Measurements from ENCODE around the genes CEBPE and RNF212B.

GRCh38 chr14:21917960-21918253 lies 244.3 kb upstream of the OR4E1 start:
- PRO-cap, result no peak

GRCh38 chr14:22433034-22433566 lies 155.9 kb downstream of the DAD1 start:
- PRO-cap, result no peak

DNA sequence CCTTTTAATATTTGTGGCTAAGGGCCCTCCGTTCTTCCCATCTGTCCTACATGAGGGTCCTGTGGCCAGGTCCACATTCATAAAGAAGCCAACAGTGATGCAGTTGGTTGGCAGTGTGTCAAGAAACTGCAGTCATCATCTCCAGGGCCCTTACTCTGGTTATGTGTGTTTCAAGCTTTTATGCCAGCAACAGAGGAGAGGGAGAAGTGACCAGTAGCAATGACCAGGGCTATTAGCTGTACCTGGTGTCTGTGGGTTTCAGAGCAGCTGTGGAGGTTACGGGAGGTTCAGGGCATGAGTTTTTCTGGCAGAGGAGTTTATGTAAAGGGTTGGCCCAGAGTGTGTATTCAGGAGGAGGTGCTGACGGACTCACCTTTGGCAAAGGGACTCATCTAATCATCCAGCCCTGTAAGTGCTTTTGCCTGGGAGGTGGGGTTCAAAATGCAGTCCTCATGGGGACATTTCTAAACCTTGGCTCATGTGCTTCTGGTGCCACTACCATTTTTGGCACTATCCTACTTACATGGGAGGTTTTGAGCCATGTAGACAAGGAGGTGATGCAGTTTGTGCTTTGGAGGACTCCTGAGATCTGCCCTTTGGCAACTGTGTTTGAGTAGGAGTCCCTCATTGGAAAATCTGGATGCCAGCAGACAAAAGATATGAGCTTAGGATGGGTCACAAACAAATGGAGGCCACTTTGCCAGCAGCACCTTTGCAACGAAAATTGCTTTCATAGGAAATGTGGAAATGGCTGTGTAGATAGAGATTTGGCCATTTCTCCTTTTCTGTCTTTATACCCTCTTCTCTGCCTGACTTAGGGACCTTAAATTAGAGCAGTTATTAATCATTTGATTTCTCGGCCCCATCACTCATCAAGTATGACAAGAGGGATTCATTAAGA lies 95.2 kb downstream of the DAD1 start:
- PRO-cap, result no peak

DNA sequence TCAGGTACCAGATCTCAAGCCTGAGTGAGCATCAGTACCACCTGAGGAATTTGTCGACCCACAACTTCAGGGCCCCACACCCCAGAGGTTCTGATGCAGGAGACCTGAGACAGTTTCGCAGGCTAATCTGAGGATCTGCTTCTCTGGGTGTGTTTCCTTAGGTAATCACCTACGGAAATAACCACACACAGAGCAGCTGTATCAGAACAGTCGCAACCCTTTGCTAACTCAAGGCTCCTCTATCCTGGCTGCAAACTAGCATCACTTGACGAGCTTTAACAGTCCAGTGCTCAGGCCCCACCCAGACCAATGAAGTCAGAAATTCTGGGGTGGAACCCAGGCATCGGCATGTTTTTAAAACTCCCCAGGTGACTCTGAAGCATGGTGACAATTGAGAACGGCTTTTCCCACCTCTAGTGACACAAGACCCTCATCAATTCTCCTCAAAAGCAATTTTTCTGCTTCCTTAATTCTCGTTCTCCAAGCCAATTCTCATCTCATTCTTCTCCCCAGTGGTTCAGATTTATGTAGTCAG lies 20.7 kb downstream of the SLC7A7 start:
- PRO-cap, result no peak

DNA sequence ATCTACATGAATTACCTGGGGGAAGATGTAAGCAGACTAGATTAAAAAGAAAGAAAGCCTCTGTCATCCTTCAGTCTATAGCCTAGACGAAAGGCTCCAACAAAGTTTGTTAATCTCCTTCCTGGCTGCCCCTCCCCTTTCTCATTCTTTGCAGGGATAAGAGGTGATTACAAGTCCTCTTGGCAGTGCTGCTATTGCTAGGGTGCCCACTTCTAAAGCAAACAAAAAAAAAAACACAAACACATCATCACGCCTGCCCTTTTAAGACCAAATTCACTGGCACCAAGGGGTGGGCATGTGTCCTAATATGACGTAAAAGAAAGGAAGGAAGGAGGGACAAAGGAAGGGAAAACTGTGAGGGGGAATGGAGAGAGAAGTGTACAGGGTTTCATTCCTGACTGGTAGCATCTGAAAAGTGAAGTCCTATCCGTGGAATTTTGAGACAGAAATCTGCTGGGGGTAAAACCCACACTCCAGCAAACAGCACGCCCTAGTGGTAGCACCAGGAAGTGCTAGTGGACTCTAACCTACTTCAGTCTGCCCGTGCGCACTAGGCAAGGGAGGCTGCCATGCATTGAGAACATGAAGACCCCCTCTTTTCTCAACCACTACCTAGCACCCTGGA lies 2.7 kb upstream of the SLC7A7 start:
- PRO-cap, result no peak

GRCh38 chr14:22823138-22823920 lies 6.4 kb upstream of the MRPL52 start:
- PRO-cap, result no peak

- PRO-cap, result no peak
Observed at GRCh38 chr14:22824561-22825346, 4.9 kb upstream of the MRPL52 start.

GRCh38 chr14:22845049-22845604 lies 8.7 kb downstream of the MMP14 start:
- PRO-cap, result no peak

- PRO-cap, result no peak
Observed at GRCh38 chr14:22872874-22873275, 1.3 kb downstream of the LRP10 start.

GRCh38 chr14:22955852-22956343 lies 992 bp downstream of the HAUS4 start:
- PRO-cap, result no peak

DNA sequence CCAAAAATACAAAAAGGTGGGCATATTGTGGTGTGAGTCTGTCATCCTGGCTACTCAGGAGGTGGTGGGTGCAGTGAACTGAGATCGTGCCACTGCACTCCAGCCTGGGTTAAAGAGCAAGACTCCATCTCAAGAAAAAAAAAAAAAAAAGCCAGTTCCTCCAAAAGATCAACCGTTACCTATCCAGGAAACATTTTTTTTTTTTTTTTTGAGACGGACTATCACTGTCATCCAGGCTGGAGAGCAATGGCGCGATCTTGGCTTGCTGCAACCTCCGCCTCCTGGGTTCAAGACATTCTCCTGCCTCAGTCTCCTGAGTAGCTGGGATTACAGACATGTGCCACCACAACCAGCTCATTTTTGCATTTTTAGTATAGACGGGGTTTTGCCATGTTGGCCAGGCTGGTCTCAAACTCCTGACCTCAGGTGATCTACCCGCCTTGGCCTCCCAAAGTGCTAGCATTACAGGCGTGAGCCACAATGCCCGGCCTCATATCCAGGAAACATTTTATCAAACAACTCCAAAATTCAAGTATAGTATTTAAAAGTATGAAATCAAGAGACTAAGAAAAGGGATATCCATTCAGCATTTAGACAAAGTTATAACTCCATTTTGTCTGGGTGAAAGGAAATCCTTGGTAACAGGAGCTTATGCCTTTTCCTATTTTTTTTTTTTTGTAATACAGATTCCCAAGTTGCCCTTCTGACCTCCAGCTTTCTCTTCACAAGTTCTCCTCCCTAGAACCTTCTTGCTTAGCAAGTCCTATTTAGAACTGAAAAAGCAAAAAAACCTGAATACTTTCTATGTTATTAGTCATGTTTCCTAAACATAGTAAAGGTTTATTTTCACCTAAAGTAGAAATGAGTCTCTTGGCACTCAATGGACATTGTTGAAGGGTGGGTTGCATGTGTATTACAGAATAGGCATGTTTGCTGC lies 3.2 kb downstream of the ACIN1 start:
- PRO-cap, result no peak

DNA sequence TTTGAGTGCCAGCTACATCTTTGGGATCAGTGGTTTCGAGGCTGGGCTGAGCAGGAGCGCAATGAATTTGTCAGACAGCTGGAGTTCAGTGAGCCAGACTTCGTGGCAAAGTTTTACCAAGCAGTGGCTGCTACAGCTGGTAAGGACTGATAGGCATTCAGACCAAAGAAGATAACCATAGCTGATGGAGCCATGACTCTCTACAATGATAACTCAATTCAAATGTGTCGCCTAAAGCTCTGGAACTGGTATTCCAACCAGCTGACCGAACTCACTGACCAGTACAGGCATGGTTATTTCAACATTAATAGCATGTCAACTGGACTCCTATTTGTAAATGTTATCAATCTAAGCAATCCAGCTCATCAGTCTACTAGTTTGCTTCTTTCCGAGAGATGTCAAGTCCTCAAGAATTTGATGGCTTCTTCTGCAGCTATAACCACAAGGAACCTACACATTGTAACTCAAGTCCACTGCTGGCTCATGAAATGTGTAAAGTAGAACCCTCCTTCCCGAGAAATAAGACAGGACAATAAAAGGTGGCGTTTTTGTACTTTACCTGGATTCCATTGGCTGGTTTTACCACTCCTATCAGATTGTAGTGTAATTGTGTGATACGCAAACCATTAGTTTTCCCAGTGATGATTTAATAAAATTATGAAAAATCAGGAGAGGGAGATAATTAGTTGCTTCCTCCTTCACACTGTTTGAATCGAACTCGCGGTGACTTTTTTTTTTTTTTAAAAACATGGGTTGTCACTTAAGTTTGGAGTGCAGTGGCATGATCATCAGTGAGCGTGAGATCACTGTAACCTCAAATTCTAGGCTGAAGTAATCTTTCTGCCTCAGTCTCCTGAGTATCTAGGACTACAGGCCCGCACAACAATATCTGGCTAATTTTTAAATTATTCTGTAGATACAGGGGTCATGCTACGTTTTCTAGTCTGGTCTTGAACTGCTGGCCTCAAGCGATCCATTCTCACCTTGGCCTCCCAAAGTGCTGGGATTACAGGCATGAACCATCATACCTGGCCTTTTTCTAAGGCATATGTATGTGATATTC lies 3.0 kb downstream of the C14orf119 start:
- PRO-cap, result no peak

- PRO-cap, result no peak
Observed at GRCh38 chr14:23119120-23119995, at the start of gene CEBPE. TSS of gene CEBPE (minus strand) at chr14:23119255.

GRCh38 chr14:23120452-23121294 lies 1.6 kb upstream of the CEBPE start:
- PRO-cap, result no peak

DNA sequence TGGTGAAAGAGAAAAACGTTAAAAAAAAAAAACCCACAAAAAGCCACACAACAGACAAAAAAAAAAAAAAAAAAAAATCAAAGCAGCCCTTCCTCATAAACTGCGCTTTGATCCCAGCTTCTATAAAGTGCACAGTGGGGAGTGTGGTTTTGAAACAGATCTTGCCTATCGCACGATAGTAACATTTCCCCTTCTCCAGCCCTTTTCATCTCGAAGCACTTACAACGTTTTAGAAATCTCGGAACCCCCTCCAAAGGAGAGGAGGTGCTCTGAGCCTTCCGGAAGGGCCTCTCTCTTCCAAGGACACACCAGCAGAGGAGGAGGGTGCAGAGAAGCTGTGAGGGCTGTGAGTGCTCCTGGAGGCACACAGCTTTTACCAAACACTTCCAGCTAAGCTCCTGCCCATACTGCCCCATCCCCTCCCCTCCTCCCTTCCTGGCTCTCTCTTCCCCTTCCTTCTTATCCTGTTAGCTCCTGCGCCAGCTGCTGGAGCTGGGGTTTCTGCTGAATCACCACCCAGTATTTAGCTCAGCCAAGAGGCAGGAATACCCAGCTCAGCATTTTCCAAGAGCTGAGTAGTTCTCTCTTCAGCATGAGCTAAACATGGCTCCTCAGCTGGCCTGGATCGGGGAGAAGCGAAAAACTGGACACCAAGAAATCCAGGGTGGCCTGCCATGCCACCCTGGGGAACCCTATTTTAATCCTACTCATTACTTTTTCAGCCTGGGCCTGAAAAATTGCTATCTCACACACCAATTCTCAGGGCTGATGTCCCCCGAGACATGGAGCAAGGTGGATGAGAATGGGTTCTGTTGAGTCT lies 28.3 kb downstream of the SLC7A8 start:
- PRO-cap, result unidirectional peak, minus-strand start at position 375 of the sequence

- PRO-cap, result no peak
Observed at GRCh38 chr14:23237546-23238273, at the start of gene RNF212B. TSS of gene RNF212B (plus strand) at chr14:23237936.

DNA sequence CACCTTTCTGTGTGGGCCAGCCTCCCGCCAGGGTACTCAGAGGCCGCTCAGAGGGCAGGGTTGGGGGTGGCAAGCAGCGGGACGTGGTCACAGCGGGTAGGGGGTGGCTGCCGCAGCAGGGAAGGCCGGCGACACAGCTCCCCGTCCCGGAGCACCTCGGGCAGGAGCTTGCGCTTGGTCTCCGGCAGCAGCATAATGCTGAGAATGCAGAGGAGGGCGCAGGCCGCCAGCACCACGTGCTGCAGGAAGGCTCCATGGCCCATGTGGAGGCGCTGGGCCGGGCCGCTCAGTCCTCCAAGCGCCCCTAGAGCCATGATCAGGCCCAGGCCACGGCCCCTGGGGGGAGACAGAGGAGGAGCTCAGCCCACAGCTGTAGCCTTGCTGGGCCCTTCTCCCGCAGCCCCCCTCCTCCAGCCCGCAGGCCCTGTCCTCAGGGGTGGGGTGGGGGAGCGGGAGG lies 6.1 kb downstream of the SLC22A17 start:
- PRO-cap, result no peak

DNA sequence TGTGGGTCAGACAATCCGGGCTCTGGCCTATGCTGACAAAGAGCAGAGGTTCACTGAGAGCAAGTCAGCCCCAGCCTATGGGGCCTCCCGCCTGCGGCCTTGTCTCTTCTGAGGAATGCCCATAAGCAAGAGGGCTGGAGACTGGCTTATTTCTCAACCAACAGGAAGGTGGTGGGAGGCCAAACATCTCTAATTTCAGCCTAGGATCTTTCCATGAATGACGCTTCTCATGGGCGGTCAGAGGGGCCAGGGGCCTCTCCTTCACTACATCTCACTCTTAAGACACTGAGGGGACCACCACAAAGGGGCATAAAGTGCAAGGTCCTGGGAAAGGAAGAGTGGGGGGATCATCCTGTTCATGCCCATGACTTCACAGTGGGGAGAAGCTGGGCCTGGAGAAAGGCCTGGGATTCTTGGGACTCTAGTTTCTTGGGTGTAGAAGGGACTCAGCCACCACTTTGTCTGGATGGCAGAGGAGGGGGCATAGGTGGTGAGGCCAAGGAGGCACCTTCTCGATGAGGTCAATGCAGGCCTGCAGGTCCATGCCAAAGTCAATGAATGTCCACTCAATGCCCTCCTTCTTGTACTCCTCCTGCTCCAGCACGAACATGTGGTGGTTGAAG lies 8.2 kb downstream of the MYH6 start:
- PRO-cap, result unidirectional peak, minus-strand start at position 106 of the sequence; unidirectional peak, minus-strand start at position 275 of the sequence; unidirectional peak, minus-strand start at position 374 of the sequence; unidirectional peak, minus-strand start at position 425 of the sequence

GRCh38 chr14:23417009-23417564 lies 9.0 kb upstream of the MYH6 start:
- PRO-cap, result no peak

- PRO-cap, result unidirectional peak, minus-strand start at chr14:23421770
Observed at GRCh38 chr14:23421494-23422010, 13.5 kb upstream of the MYH6 start.